Hair follicular keratinocyte (primary cell): ENCODE measurements around a stretch of chr1.

GRCh38 chr1:244834653-244834836 lies 913 bp upstream of the COX20 start:
- RAMPAGE, long total RNA, result no peak

DNA sequence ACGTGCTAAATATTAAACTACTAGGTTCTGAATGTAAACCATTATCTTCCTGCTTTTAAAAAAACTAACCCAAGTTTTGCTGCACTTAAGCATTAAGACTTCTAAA lies 2.2 kb downstream of the HNRNPU start:
- RAMPAGE, long total RNA, result no peak

GRCh38 chr1:244970681-244971225 lies 1.3 kb downstream of the EFCAB2 start:
- RAMPAGE, long total RNA, result no peak

- RAMPAGE, long total RNA, result no peak
Measured at GRCh38 chr1:245168049-245168577, 13.3 kb downstream of the KIF26B start.

- RAMPAGE, long total RNA, result no peak
Measured at GRCh38 chr1:245421724-245422208, 267.0 kb downstream of the KIF26B start.

- RAMPAGE, long total RNA, result no peak
Measured at GRCh38 chr1:245598786-245599109, 444.0 kb downstream of the KIF26B start.

DNA sequence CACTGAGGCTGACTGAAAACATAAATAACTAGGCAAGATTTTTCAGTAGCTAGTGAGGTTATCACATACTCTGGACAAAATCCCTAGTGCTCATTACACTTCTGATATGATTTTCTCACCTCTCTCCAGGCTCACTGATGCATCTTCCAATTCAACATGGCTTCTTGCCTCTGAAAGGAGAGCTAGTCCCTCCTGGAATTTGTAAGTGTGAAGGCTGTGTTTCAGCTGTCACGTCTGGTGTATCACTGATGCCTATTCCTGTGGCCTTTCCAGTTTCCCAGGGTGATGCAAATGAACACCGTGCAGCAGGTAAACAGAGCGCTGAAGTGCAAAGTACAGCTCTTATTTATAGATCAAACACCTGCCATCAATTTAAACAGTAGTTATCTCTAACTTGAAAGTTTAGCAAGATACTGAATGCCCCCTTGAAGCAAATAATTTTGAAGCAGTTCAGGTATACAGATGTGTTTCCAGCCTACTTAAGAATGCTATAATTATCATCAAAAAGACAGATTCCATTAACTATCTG lies 656.2 kb downstream of the KIF26B start:
- RAMPAGE, long total RNA, result no peak

DNA sequence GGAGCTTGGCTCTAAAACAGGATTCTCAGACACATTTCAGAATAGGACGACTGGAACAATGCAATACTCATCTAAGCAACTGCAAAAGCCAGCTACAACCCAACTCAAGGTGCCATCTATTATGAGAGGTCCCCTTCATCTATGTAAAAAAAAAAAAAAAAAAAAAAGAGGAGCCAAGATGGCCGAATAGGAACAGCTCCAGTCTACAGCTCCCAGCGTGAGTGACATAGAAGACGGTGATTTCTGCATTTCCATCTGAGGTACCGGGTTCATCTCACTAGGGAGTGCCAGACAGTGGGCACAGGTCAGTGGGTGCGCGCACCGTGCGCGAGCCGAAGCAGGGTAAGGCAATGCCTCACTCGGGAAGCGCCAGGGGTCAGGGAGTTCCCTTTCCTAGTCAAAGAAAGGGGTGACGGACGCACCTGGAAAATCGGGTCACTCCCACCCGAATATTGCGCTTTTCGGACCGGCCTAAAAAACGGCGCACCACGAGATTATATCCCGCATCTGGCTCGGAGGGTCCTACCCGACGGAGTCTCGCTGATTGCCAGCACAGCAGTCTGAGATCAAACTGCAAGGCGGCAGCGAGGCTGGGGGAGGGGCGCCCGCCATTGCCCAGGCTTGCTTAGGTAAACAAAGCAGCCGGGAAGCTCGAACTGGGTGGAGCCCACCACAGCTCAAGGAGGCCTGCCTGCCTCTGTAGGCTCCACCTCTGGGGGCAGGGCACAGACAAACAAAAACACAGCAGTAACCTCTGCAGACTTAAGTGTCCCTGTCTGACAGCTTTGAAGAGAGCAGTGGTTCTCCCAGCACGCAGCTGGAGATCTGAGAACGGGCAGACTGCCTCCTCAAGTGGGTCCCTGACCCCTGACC lies 661.8 kb downstream of the KIF26B start:
- RAMPAGE, long total RNA, result no peak

GRCh38 chr1:245898480-245899031 lies 608.5 kb downstream of the SMYD3 start:
- RAMPAGE, long total RNA, result no peak

DNA sequence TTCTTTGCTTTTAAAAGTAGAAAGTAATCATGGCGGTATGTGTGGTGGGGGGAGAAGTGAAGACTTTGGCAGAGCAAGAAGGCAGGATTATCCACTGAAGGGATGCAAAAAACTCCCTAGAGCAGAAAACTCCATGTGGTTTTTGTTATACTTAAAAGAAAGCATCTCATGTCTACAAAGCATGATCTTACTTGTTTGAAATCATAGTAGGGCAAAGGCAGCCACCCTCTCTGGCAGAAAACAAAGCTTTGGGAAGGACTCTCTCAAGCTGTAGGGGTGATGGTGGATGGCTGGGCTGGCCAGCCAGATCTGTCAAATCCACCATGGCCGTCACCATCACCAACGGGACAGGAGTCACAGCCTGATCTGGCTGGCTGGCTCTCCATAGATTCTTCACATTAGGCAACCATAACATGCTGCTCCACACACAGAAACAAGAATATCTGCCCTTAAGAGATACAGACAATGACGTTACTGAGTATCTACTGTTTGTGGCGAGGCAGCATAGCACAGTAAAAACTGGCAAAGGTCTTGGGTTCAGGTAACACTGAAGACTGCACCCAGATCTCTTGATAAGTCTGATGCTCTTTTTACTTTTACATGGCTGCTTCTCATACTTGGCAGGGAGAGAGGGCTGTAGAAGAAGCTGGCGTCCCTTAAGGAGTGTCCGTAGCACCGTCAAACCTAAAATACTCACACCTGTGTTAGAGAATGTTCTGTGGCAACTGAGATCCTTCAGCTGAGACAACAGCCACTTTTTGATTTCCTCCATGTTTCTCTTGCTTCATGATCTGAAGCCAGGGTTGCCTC lies 589.1 kb downstream of the SMYD3 start:
- RAMPAGE, long total RNA, result no peak

DNA sequence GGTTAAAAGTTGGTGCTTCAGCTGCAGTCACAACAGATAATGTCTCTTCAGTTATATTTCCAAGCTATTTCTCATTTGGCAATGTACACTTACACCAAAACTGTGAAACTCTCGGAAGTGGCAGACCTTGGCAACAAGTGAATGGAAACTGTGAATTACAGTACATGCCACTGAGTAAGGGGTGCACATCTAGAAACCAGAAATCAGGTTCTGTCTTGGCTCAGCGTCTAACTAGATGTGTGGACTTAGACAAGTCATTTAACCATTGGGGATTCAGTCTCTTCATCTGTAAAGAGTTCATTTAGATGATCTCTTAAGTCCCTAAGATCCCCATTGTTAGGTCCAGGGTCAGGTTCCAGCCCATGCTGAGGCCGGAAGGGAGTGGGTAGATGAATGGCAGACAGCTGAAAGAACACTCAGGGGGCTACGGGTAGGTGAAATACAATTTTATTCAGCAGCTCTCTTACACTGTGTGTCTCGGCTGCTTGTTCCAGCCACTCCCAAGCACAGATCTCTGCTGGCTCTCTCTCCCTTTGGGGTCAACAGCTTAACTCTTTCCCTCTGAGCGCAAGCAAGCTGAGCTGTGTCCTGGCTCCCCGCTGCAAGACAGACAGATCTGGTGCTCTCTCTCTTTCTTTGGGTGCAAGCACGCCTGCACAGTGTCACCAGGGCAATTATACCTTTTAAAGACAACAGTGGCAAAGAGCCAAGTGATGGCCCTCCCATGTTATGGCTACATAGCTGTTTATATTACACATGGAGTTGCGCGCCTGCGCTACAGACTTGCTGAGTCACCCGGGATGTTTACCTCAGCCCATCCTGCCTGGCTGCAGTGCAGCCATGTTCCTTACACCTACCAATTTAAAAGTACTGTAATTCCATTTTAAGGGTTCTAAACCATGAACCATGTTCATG lies 396.8 kb downstream of the SMYD3 start:
- RAMPAGE, long total RNA, result no peak

- RAMPAGE, long total RNA, result no peak
Measured at GRCh38 chr1:246142054-246142937, 364.8 kb downstream of the SMYD3 start.

DNA sequence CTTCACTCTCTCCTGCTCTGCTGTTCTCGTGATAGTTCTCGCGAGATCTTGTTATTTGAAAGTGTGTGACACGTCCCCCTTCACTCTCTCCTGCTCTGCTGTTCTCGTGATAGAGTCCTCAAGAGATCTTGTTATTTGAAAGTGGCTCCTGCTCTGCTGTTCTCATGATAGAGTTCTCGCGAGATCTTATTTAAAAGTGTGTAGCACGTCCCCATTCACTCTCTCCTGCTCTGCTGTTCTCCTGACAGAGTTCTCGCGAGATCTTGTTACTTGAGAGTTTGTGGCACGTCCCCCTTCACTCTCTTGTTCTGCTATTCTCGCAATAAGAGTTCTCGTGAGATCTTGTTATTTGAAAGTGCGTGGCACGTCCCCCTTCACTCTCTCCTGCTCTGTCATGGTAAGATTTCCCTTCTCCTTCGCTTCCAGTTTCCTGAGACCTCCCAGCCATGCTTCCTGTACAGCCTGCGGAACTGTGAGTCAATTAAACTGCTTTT lies 47.9 kb downstream of the SMYD3 start:
- RAMPAGE, long total RNA, result no peak

GRCh38 chr1:246553866-246554862 lies 11.9 kb downstream of the TFB2M start:
- RAMPAGE, long total RNA, result no peak

DNA sequence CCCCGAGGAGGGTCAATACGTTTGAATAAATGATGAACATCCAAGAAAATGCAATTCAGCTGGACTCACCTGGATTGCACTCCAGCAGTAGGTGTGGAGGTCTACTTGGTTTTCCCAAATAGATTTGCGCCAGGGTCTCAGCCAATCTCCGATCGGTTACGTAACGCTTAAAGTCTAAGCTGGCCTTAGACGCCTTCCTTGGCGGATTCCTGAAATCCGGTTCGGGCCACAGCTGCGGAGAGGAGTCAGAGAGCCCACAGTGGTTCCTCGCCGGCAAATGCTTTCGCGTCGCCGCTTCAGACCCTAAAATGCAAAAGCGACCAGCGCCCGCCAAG lies 337 bp downstream of the TFB2M start:
- RAMPAGE, long total RNA, result no peak

GRCh38 chr1:246567162-246567756 lies 1.0 kb downstream of the CNST start:
- RAMPAGE, long total RNA, result no peak

DNA sequence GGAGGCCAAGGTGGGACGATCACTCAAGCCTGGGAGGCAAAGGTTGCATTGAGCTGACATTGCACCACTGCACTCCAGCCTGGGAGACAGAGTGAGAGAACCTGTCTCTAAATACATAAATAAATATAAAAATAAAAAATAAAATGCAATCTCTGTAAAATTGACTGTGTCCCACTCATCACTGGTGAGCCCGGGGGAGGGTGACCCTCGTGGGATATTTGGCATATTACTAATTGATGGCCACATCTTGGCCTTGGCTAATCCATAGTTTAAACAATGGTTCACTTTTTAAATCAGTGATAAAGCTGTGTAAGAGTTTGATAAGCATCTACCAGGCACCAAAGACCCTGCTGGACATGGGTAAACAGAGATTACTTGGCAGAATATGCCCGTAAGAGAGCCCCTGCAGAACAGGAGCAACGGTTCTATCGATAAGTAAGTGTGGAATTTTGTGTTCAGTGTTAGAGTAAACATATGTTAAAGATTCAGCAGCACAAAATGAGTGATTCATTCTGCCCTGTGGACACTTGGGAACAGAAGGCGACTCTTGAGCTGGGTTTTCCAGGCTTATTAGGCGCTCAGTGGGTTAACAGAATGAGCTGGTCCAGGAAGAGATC lies 55.7 kb downstream of the CNST start:
- RAMPAGE, long total RNA, result no peak

DNA sequence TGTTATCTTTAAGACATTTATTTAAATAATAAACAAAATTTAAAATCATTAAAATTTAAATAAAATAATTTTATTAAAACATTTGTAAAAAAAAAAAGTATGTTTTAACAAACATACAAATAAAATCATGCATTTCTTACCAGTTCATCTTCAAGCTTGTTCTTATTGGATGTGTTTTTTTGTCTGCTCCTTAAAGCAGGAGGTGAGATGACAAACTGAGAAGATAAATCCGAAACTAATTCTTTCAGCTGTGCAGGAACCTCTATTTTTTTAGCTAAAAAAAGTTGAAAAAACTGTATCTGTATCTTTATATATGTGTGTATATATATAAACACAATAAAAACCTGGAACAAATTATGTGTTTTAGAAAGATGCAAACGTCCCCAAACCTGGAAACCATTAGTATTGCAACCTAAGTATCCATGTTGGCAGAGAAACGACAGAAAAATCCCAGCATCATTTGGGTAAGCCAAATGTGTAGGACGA lies 88.0 kb downstream of the AHCTF1 start:
- RAMPAGE, long total RNA, result no peak

DNA sequence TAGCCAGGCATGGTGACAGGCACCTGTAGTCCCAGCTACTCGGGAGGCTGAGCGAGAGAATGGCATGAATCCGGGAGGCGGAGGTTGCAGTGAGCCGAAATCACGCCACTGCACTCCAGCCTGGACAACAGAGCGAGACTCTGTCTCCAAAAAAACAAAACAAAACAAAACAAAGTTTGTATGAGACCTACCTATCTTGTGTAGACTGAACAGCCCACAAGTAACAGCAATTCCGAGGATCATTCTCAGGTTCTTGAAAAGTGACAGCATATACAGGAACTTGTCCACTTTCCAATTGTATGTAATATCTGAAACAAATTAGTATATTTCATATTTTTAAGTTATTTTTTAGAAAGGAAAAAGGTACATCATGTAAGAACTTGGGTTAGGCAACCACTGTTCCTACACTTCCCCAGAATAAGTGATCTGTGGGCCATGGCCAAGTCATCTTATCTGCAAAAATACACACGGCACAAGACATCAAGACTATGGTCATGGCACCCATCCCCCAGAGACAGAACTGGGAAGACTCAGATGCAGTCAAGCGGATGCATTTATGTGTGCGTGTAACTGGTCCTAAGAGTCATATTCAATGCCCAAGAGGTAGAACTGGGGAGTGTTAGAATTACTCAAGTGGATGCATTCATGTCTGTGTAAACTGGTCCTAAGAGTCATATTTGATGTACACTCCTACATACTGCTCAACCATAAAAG lies 26.2 kb downstream of the AHCTF1 start:
- RAMPAGE, long total RNA, result no peak

DNA sequence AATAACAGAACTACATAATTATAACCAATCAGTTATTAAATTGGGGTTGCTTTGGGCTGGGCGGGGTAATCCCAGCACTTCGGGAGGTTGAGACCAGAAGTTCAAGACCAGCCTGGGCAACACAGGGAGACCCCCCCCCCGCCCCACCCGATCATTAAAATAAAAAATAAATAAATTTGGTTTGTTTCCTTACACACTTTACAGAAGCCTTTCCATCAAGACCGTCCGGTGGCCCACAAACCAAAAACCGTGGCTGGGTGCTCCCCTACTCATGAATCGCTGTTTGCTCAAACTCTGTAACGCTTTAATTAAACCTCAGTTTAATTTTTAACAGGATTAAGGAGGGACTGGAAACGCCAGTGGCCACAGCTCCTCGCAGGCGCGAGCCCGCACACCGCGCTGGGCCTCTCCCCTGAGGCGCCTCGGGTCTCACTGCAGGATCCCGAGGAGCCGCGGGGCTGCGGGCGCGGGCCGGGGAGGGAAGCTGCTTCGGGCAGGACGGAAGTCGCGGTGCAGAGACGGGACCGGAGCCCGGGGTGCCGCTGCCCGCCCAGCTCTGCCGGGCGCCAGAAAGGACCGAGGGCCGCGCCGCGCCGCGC lies 576 bp downstream of the ZNF124 start:
- RAMPAGE, long total RNA, result no peak